PC-3 (cell line): ENCODE measurements around a stretch of chr2.

DNA sequence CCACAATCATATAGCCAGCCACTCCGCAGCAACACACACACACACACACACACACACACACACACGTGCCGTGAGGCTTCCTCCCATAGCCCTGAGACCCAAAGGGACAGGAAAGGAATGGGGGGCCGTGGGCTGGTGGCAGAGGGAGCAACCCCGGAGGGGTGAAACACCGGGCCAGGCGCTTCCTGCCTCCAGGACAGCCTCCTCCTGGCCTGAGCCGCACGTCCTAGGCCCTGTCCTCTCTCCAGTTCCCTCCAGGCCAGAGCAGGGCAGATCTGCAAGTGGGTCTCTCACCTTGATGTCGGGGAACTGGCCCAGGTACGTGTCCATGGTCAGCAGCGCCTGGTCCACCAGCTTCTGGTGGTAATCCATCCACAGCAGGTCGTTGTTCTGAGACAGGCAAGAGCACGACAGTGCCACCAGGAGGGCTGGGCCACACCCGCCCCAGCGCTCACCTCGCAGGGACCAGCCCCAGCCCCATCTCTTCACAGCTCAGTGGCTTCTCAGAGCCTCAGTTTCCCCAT lies 37.2 kb downstream of the BIN1 start:
- RAMPAGE, long total RNA = no peak

- RAMPAGE, long total RNA = no peak
These were observed 36.3 kb downstream of the BIN1 start for GRCh38 chr2:127070602-127071117.

DNA sequence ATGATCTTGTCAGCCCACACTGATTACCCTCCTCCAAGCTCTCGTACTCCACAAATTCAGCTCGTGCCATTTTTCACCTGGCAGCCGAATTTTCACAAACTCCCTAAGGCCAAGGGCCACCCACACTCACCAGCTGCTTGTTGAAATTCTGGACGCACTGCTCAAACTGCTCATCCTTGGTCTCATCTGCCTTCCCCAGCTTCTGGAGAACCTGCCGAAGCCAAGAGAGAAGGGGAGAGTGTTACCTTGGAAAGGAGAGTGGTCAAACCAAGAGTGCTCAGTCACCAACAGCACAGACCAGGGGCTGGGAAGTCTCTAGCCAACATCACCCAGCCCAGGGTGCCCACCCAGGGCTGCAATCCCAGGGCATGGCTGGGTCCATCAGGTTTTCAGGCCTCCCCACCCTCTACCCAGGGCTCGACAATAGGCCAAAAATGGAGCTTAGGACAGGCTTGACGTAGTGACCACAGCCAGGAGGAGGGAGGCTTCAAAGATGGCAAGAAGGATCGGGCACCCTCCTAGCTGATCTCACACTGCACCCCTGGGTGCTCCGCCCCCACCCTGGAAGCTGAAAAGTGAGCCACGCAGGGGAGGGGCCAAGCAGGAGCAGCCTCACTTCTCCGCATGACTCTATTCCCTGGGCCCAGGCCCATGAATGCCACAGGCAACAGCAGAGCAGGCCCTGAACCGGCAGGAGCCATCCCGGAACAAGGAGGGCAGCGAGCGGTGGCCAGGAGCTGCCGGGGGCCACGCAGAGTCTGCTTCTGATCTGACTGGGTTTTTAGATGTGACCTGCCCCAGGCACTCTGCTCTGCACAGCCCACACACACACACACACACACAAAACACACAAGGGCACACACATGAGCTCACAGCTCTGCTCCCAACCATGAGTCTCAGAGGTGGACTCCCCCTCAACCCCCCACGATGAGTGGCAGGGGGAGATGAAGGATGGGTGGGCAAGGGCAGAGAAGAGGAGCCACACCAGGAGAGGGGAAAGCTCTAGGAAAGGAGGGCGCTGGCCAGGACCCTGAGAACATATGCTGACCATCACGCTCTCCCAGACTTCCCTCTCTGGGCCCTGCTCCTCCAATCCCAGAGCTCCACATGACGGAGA lies 30.1 kb downstream of the BIN1 start:
- RAMPAGE, long total RNA = no peak

DNA sequence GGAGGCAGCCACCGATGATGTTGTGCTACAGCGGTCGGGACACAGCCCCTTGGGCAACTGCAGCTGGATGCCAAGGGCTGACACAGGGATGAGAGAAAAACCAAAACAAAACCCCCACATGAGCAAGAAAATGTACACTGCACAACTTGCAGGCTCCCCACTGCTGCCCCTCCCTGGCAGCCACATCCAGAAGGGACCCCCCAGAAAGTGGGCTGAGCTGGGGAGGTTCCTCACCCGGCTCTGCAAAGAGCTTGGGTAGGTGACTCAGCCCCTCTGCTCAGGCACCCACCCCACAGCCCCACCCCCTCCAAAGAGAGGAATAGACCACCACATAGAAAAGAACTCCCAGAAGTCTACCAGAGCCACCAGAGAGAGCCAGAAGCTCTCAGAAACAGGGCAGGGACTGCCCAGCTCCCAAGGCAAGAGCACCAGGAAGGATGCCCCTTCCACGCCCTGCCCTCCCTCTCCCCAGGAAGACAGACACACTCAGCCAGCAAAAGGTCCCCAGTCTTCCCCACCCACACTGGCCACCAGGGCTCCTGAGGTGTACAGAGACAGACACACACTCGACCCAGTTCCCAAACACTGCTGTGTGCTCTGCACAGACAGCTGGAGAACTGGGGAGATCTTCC lies 28.3 kb downstream of the BIN1 start:
- RAMPAGE, long total RNA = no peak

GRCh38 chr2:127081563-127082456 lies 25.1 kb downstream of the BIN1 start:
- RAMPAGE, long total RNA = no peak

DNA sequence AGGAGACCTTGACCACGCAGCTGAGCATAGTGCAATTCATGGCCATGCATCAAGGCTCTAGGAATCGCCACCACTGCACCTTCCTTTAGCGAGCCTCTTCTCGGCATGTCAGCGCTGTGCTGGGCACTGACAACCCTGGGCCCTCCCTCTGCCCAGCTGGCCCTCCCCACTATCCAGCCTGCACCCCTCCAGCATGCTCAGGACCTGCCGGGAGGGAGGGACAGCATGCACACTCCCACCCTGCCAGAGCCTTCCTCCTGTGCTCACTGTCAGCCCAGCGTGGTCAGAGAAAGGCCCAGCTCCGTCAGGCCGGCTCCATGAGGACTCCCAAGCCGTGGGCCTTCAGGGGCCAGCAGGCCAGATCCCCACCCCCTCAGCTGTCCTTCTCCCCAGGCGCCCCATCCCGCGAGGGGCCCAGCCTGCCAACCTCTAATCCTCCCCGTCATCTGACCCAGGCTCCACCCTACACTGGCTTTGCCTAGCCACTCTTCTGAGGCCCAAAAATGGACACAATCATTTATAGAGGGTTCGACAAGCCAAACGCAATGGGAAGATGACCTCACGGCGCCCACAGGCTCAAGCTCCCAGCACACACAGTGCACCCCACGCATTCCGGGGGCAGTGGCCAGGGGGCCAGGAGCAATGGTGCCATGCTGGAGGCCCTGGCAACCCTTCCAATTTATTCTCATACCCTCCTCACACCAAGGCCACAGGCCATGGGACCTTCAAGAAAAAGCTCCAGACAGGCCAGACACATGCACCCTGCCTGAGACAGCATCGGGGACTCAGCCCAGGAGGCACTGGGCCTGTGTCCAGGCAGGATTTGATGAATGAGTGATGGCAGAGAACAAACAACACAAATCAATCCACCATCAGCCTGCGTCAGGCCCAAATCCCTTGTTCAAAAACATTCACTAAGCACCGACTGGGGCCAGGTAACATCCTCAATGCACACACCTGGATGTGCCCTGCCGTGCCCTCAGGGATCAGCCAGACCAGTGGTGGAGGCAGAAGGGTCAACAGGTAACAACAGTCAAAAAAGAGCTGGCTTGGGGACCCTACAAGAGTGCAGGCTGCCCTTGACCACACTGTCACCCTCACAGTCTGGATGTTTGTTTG lies 3.3 kb downstream of the BIN1 start:
- RAMPAGE, long total RNA = no peak

DNA sequence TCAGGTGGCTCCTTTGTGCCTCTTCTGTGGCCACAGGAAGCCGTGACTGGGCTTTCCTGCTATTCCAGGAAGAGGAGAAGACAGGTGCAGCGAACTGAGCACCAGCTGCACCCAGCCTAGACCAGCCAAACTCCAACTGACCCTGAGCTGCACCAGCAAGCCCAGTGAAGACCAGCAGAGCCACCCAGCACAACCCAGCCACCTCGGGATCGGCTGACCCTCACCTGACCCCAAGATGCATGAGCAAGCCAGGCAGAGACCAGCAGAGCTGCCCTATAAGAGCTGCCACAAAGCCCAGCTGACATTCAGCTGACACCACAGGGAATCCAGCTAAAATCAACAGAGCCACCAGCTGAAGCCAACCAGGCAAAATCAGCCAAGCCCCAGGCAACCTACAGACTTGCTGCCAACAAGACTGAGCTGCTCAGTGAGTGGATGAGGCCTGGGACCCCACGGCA lies 54.6 kb downstream of the CYP27C1 start:
- RAMPAGE, long total RNA = no peak

- RAMPAGE, long total RNA = no peak
These were observed 543 bp upstream of the CYP27C1 start for GRCh38 chr2:127220549-127221134.

DNA sequence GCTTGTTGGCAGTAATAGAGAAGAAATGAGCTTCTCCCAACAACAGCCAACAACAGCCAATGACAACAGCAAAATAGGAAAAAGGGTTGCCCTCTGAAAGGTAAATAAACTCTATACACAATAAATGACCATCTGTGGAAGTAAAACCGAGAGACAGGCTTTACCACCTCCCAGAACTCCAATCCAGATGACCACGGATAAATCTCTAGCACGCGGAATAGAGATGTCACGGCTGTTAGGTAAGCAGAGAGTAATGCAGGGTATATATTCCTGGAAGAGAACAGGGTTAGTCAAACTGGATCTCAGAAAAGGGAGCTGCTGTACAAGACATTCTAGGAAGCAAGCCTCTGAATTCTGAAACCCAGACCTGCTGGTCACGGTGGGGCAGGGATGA lies 4.9 kb upstream of the CYP27C1 start:
- RAMPAGE, long total RNA = no peak

- RAMPAGE, long total RNA = no peak
These were observed 11.0 kb upstream of the ERCC3 start for GRCh38 chr2:127304450-127305871.

DNA sequence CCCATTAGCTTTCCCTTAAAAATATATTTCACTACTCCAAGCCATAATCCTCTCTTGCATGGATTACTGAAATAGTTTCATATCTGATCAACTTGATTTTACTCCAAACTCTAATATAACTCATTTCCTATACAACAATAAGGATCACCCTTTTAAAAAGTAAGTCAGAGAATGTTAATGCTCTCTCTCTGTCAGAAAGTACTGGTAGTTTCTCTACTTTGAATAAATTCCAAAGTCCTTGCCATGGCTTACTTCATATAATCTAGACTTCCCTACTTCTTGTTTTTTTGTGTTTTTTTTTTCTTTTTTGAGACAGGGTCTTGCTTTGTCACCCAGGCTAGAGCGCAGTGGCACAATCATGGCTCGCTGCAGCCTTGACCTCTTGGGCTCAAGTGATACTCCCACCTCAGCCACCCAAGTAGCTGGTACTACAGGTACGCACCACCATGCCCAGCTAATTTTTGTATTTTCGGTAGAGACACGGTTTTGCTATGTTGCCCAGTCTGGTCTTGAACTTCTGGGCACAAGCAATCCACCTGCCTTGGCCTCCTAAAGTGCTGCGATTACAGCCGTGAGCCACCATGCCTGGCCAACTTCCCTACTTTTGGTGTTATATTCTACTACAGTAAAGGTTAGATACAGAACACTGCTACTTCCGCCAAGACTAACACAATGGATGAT lies 36.0 kb downstream of the MAP3K2 start:
- RAMPAGE, long total RNA = no peak

GRCh38 chr2:127386670-127387080 lies 1.1 kb downstream of the MAP3K2 start:
- RAMPAGE, long total RNA = no peak

DNA sequence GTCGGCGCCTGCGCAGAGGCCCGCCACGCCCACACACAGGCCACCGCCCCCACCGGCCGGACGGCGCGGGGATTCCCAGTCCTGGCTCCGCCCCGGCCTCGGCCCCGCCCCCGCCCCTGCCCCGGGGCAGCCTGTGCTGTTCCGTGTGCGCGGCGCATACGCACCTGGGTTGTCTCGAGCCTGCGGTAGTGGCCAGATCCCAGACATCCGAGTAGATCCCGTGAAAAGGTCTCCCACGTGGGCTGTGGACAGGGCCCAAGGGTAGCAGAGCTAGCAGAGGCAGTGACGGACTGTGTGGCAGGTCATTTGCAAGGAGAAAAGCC lies 270 bp upstream of the MAP3K2 start:
- RAMPAGE, long total RNA = start-site peak on the plus strand centred at position 184 of the sequence, 46 bp wide, 31 and 48 reads in 2 replicates

- RAMPAGE, long total RNA = no peak
These were observed 9.9 kb upstream of the PROC start for GRCh38 chr2:127407998-127409109.

GRCh38 chr2:127410810-127411234 lies 7.4 kb upstream of the PROC start:
- RAMPAGE, long total RNA = no peak

GRCh38 chr2:127416488-127416964 lies 1.7 kb upstream of the PROC start:
- RAMPAGE, long total RNA = no peak

DNA sequence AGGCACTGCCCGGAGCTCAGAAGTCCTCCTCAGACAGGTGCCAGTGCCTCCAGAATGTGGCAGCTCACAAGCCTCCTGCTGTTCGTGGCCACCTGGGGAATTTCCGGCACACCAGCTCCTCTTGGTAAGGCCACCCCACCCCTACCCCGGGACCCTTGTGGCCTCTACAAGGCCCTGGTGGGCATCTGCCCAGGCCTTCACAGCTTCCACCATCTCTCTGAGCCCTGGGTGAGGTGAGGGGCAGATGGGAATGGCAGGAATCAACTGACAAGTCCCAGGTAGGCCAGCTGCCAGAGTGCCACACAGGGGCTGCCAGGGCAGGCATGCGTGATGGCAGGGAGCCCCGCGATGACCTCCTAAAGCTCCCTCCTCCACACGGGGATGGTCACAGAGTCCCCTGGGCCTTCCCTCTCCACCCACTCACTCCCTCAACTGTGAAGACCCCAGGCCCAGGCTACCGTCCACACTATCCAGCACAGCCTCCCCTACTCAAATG lies 1.7 kb downstream of the PROC start:
- RAMPAGE, long total RNA = no peak

GRCh38 chr2:127438202-127438759 lies 20.1 kb downstream of the PROC start:
- RAMPAGE, long total RNA = no peak

- RAMPAGE, long total RNA = no peak
These were observed 25.0 kb downstream of the IWS1 start for GRCh38 chr2:127500997-127501929.

GRCh38 chr2:127504515-127505650 lies 21.4 kb downstream of the IWS1 start:
- RAMPAGE, long total RNA = no peak